Helper T cell (primary cell): Measurements from ENCODE around the genes NOL11 and C17orf58.

DNA sequence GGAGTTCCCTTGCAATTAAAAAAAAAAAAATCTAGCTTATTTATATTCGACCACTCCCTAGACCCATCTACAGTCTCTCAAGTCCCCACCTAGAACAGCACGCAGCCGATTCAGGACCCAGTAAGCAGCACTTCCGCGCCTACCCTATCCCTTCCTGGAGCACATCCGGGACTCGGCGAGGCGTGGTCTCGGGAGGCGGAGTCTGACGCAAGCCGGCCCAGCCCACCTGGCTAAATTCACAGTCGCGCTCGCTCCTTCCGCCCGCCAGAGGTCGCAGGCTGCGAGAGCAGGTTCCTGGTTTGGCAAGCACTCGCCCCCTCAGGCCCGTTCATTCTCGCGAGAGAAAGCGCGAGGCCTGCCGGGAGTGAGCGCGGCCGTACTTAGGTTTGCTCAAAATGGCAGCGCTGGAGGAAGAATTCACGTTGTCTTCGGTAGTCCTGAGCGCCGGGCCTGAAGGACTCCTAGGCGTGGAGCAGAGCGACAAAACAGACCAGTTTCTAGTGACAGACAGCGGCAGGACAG, at the start of gene NOL11:
NOL11 (plus strand) TSS at position 384 of the 522 bp plus-strand sequence.
- PRO-cap, 2 experiments, result peak in 2 of 2 experiments; most common plus-strand start position 393 of the sequence (in 2); most common minus-strand start position 127 of the sequence (in 2)

GRCh38 chr17:67995894-67996645, at the start of gene C17orf58:
Gene C17orf58 (minus strand): TSS chr17:67996469.
- PRO-cap, 2 experiments, result no peak in any of the 2 experiments

DNA sequence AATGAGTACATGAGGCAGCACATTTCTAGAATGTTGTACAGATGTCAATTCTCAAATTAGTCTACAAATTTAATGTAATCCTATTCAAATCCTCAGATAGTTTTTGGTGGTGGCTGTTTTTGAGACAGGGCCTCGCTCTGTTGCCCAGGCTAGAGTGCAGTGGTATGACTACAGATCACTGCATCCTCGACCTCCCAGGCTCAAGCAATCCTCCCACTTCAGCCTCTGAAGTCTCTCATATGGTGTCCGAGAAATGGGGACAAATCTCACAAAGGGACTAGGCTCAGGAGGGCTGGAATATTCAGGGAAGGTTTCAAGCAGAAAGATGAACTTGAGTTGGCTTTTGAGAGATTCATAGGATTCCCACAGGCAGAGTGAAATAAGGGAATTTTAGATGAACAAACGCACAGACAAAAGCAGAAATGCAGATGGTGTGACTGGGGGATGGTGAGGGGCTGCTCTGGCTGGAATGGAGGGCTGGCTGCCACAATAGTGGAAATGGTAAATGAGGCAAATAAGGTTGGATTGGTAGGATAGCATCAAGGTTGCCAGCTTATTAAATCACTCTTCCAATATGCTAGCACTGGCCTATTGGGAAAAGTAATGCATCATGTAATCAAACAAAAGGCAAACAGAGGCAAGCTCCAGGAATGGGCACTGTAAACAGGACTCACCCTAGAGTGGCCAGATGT, 89.0 kb downstream of the KPNA2 start:
- PRO-cap, 2 experiments, result no peak in any of the 2 experiments

DNA sequence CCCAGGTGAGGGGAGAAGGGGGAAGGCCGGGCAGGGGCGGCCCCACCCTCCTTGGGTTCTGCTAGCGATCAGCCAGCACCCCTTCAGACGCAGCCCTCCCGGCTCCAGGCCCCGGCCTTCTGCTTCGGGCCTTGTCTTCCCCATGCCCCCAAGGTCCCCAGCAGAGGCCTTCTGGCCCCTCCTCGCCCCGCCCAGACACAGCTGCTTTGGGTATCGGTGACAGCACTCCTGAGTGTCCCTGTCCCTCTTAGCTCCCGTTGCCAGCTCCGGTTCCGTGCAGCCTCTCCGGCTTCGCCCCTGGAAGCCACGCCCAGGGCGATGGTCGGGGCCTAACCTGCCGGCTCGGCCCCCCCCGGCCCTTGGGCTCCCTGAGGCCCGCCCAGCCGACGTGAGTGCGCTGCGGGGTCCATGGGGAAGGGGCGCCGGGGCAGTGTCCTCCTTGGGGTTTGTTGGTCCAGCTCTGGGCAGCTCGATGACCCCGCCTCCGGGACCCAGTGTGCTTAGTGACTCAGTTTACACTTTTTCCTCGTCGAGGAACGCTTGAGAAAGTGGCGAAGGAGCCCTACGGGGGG, 50.5 kb upstream of the AMZ2 start:
- PRO-cap, 2 experiments, result no peak in any of the 2 experiments

DNA sequence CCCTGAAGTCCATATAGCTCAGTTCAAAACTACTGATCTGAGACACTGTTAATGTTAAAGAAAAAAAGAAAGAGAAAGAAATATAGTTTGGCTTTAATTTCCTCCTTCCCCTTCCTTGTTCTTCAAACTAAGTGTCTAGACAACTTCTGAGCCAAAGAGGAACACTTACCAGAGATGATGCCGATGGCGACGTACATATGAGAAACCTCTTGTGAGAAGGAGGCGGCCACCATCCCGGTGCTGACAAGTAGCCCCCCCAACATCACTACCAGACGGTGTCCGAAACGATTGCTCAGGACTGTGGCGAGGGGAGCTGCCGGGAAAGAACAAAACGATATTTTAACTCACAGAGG, 17.2 kb downstream of the SLC16A6 start:
- PRO-cap, 2 experiments, result no peak in any of the 2 experiments

DNA sequence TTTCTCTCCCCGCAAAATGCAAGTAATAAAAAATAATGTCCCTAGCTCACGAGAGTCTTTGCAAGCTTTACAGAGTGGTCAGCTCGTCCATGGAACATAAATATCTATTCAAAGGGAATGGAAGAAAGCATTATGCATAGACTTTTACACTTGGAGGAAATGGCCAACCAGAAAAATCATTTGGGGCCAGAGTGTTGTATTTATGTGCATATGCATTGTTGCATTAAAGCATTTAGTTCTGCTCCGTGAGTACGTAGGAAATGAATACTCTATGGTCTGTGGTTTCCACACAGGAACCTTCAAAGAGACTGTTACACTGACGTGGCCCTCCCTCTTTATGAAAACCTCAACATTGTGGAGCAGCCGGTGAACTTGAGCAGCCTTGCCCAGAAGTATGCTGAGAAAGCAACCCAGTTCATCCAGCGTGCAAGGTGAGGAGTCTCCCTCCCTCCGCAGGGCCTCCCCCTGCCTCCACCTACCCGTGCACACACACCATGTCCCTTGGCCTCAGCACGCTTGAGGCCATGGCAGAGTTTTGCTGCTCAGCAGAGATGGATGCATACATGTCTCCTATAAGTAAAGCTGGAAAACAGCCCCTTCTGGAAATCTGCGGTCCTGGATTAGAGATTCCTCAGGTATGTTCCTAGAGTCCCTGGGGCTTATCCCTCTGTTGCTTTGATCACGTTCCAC, 65.2 kb downstream of the ARSG start:
- PRO-cap, 2 experiments, result peak in 1 of 2 experiments; most common plus-strand start position 400 of the sequence (in 1)

GRCh38 chr17:68386108-68386808, 71.0 kb downstream of the WIPI1 start:
- PRO-cap, 2 experiments, result no peak in any of the 2 experiments

GRCh38 chr17:68460346-68461111, 3.2 kb upstream of the WIPI1 start:
- PRO-cap, 2 experiments, result peak in 2 of 2 experiments; most common plus-strand start chr17:68460960 (in 2); most common minus-strand start chr17:68460813 (in 1)

- PRO-cap, 2 experiments, result no peak in any of the 2 experiments
These were observed 7.7 kb downstream of the PRKAR1A start for GRCh38 chr17:68519833-68520339.

DNA sequence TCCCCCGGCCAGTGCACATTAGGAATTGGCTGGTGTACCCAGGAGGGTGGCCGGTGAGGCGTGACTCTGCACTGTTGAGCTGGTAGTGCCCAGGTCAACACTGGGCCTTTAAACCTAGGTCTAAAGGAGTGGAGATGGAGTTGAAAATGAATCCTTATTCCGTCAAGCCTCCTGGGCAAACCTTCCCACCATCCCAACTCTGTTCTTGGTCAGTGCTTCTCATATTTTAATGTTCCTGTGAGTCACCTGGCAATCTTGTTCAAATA, 30.6 kb downstream of the PRKAR1A start:
- PRO-cap, 2 experiments, result no peak in any of the 2 experiments

DNA sequence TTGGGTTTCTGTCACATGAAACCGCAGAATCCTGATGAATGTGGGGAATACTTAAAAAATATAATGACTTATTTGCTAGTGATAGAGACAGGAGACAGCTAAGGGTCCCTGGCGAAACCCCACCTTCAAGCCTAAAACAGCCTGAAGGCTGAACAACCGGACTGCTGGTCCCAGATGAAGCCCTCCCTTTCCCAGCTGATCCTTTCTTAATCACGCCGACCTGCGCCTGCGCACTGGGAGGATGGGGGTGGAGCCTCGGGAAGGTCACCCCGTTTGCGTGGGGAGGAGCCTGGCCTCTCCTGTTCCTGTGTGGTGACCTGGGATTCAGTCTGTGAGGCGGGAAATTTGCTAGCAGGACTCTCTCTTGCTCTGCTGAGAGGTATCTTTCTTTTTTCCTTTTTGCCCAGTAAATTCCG, 9.7 kb downstream of the FAM20A start:
- PRO-cap, 2 experiments, result no peak in any of the 2 experiments

DNA sequence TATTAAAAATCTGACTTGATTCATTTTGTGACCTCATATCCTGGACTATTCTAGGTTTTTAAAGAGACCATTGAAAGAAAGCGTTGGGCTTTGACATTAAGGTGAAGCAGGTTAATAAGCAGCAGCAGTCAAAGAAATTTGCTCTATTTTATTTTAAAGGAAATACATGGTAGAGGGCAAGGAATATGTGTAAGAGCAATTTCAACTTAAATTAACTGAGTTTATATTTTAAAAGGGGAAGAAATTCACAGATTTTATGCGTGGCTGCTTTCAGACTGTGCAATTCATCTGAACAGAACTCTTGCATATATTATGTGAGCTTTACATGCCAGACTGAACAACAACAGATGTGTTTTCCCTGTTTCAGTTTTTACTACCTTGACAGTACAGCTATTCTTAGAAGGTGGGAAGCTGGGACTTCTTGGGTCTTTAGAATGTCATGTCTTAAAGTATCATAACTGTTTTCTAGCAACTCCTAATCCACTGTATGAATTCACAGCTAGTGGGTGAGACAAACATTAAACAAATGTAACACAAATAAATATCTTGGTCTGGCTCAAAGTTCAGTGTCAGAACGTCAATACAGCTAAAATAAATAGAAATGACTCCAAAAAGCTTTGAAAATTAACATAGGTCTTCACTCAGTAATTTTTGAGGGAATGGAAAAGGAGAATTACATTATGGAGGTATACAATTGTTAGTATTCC, 10.5 kb upstream of the FAM20A start:
- PRO-cap, 2 experiments, result no peak in any of the 2 experiments

- PRO-cap, 2 experiments, result no peak in any of the 2 experiments
These were observed 12.7 kb upstream of the FAM20A start for GRCh38 chr17:68613709-68614390.

DNA sequence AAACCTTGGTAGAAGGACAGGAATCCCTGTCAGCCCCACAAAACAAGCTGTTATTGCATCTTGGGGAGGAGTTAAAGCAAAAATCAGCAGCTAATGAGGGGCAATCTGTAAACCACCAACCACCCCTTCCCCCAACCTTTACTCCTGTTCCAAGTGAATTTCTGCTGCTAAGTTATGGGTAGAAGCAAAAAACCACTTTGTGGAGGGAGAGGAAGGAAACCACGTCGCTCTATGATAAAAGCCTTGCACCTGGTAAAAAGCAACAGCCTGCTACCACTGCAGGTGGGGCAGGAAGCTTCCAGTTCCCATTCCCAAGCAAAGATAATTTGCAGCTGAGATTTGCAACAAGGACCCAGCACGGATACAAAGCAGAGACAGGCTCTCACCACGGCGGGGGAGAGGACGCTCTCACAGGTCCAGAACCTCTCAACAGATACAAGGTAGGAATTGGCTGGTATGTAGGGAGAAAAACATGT, 10.7 kb downstream of the ABCA8 start:
- PRO-cap, 2 experiments, result no peak in any of the 2 experiments

GRCh38 chr17:68993126-68993884, 38.1 kb upstream of the ABCA8 start:
- PRO-cap, 2 experiments, result no peak in any of the 2 experiments

GRCh38 chr17:69087690-69088382, 27.1 kb upstream of the ABCA9 start:
- PRO-cap, 2 experiments, result no peak in any of the 2 experiments

DNA sequence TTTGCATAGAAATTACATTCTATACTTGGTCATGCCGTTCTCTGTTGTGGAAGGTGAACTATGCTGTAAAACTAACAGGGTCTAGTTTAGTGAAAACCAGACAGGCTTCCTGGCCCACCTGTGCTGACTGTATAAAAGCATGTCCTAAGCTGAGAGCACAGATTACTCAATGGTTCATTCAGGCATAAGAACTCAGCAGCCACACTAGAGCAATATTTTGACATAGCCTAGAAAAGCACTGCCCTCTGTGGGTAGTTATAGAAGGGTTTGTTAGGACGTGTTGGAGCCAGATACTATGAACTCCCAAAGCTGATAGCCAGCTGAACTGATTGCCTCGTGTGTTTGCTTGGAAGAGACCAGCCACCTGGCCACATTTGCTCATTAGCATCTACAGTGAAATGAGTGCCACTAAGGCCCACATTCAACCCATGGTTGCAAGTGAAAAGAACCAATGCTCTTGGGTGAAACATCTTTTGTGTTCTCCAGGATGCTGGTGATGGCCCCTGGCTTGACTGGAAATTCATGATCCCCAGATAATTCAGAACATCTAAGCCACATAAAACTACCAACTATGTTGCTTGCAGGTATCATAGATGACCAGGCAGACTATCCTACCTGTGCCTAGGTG, 30.8 kb upstream of the ABCA5 start:
- PRO-cap, 2 experiments, result no peak in any of the 2 experiments

DNA sequence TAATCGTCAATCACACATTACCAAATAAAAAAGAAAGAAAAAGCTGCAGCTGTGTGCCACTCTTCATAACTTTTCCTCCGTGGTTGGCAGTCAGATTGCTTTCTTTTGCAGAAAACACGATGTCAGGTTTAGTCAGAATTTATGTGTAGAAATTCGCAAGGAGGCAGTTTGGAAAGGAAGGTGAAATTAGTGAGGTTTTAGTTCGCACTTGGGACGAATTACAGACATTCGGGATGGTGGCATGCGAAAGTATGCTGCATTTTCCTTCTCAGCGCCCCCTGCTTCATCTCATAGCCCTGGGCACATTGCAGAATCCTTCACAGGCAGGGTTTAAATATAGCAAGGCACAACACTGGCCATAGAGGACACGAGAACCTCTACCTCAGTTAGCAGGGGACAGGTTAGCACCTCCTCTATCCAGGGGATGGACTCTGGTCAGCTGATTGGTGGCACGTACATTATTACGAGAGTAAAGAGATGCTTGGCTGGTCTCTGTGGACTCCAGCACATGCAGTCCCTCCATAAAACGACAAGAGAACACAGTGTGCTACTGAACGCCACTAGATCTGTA, 47.4 kb downstream of the MAP2K6 start:
- PRO-cap, 2 experiments, result no peak in any of the 2 experiments

DNA sequence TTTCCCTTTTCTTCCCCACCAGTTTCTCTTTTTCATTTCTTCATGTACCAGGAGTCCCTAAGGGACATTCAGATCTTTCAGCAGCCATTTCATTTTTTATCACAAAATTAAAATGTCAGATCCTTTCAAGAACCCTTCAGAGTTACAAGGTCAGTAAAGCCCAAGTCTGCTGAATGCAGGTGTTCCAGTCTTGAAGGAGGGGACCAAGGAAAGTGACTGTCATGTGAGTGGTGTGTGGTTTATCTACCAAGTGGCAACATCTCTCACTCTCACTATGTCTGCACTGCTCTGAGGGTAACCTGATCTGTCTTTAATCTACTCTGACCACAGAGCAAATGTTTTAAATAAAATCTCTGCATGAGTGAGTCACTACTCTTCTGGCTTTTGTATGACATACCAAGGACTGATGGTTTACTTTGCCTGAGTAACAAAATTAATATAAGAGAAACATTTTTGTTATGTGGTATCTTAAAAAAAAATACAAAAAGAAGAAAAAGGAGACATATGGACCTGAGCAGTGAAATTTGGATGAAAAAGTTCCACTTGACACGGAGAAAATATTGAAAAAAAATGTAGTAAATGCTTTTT, 240.4 kb downstream of the MAP2K6 start:
- PRO-cap, 2 experiments, result no peak in any of the 2 experiments

DNA sequence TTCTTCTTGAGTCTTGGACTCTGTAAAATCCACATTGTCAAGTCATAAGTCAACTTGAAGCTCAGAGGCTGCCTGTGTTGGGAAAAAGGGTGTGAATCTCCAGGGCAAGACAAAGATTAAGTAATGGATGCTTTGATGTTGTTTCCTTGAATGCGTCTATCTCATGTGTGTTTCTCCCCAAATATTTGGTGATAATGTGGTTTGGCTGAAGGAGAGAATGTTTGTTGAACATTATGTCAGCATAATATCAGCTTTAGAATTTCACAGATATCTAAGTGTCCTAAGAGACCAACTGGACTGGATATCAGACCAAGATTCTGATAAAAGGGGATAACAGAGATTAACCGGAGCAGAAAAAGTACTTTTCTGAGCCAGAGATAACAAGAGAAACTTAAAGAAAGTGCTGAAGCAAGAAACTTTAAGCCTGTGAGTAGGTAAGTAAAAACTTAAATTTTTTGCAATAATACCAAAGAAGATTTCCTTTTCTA, 24.0 kb upstream of the KCNJ16 start:
- PRO-cap, 2 experiments, result no peak in any of the 2 experiments